Peyer's patch (tissue), 4 donors: ENCODE data around the gene TXNDC5.

DNA sequence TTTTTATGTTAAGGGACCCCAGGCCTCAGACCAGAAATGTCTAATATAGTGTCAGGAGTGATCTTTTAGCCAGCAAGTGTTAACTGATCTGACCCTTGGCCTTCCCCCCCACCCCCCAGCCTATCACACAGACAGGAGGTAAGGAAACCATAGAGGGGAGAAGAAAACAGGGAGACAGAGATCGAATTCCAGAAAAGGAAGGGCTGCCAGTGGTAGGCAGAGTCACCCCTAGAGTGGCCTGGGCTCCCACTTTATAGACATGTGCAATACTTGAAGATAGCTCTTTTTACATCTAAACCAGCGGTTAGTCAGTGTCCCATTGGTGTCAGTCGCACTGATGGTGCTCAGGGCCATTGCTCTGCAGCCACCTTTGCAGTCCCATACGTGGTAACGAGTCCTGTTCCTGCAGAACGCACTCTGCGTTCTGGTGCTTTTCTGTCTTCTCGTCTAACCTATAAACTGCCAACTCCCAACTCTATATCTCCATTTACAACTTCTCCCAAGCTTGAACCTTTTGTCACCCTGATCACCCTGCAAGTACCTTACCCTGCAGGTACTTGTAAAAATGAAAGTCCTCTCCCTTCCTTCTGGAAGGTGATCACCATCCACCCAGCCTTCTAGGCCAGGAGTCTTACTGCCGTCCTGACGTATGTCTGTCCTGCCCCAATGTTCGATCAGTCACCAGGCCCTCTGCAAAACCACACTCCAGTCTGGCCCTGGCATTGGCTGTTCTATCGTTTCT is 7.7 kb downstream of the RREB1 start:
- PRO-cap, result unidirectional peak, minus-strand start at position 449 of the sequence
- RAMPAGE, long total RNA, 4 experiments, result no peak in any of the 4 experiments

DNA sequence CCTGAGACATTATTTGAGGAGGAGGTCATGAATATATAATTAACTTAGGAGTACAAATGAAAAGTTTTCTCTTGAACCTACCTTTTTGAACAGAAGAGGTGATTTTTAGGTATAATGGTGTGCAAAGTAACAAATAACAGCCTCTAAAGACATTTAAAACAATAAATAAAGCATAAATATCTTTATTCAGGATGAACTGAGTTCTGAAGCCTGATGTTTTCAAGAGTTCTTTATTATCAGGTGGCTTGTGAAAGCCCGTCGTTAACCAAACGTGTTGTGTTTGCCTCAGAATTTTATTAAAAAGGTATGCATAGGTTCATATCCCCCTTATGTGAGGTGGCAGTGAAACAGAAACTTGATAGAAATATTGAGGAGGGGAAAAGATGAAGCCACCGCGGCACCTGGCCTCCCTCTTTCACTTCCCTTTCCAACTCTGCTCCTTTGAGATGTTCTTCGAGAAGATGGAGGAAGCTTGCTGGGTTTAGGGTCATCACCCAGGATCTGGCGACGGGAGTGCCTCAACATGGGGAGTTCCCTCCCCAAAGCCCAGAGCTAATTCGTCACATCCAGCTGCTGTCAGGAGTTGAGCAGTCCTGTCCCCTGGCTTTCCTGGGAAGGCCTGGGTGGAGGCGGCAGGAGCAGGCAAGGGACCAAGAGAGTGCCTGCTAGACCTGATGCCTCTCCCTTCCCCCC is 29.0 kb downstream of the RREB1 start:
- PRO-cap, result no peak
- RAMPAGE, long total RNA, 4 experiments, result no peak in any of the 4 experiments

- PRO-cap, result no peak
- RAMPAGE, long total RNA, 4 experiments, result no peak in any of the 4 experiments
Measured at GRCh38 chr6:7215703-7216361, 97.2 kb downstream of the SSR1 start.

DNA sequence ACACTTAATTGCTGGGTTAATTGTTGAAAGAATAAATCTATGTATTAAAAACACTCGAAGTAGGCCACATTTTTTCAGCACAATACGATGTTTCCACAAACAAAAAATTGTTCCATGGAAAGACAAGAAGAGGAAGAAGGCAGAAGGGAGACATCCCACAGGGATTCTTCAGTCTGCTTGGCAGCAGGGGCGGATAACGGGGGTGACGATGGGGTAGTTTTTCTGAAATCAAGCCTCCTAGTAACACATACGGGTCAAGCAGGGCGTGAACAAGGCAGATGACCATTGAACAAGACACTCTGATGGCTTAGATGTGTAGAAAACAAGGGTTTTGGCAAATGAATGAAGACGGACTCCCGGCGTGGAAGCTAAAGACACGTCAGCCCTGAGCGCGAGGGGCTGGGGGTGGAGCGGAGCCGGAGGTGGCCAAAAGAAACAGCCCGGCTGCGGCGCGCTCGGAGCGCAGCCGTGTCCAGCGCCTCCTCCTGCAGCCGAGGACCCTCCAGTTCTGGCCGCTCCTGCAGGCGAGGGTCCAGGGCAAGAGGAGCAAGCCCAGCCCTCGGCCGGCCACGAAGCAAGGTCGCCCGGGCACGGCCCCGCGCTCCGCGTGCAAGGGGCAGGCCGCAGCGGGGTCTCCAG is 650 bp downstream of the SSR1 start:
- PRO-cap, result unidirectional peak, plus-strand start at position 406 of the sequence
- RAMPAGE, long total RNA, 4 experiments, result no peak in any of the 4 experiments

DNA sequence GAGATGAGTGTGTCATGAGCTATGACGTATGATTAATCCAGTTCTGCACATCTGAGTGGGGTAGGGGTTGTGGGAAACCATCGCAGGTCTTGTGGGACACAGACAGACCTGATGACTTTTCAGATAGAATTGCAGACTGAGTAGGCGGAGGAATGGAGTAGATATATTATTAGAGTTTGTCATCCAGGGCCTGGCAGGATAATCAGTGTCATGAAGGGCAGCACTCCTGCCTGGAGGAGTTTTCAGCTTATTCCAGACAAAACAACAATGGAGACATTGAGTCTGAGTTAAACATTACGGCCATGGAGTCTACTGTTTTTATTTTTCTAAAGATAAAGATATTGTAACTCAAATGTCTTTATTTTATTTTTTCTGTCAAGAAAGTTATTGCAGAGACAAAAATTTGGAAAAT is 12.8 kb upstream of the DSP start:
- PRO-cap, result no peak
- RAMPAGE, long total RNA, 4 experiments, result no peak in any of the 4 experiments

DNA sequence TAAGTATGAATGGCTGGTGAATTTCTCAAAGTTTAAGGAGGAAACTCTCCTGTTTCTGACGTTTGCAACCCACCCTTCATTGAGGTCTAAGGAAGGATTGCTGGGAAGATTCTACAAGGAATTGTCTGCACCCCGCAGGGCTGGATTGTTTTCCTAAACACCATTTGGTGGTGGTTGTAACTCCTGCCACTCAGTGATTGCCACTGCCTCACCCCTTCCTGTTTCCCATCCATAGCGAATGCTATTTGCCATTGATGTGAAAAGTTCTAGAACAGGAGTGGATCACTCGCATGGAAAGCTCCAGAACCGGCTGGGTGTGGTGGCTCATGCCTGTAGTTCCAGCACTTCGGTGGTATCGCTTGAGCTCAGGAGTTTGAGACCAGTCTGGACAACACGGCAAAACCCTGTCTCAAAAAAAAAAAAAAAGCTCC is 8.6 kb upstream of the DSP start:
- PRO-cap, result no peak
- RAMPAGE, long total RNA, 4 experiments, result no peak in any of the 4 experiments

GRCh38 chr6:7701476-7702202 is 24.3 kb upstream of the BMP6 start:
- PRO-cap, result no peak
- RAMPAGE, long total RNA, 4 experiments, result no peak in any of the 4 experiments

DNA sequence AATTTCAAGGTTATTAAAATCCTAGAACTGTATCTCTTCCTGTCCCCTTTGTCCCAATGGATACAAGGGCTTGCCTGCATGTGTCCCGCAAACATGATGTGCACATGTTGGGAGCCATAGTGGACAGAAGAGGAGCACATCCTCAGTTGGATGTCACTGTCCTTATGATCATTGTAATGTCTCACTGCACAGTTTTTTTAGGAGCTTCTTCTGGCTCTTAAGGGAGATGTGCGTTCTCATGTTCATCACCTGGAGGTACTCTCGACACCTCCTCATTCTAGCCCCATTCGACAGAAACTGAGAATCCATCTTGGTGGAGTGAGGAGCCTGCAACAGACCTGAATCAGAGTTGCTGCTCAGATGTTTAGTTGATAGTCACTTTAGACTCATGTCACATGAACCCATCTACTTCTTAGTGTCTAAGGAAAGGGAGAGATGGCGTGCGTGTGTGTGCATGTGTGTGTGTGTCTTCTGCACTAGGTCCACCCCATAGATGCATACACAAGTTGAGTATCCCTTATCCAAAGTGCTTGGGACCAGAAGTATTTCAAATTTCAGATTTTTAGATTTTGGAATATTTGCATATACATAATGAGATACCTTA is 2.3 kb upstream of the BMP6 start:
- PRO-cap, result no peak
- RAMPAGE, long total RNA, 4 experiments, result no peak in any of the 4 experiments

GRCh38 chr6:7730825-7731301 is 5.0 kb downstream of the BMP6 start:
- PRO-cap, result no peak
- RAMPAGE, long total RNA, 4 experiments, result no peak in any of the 4 experiments

DNA sequence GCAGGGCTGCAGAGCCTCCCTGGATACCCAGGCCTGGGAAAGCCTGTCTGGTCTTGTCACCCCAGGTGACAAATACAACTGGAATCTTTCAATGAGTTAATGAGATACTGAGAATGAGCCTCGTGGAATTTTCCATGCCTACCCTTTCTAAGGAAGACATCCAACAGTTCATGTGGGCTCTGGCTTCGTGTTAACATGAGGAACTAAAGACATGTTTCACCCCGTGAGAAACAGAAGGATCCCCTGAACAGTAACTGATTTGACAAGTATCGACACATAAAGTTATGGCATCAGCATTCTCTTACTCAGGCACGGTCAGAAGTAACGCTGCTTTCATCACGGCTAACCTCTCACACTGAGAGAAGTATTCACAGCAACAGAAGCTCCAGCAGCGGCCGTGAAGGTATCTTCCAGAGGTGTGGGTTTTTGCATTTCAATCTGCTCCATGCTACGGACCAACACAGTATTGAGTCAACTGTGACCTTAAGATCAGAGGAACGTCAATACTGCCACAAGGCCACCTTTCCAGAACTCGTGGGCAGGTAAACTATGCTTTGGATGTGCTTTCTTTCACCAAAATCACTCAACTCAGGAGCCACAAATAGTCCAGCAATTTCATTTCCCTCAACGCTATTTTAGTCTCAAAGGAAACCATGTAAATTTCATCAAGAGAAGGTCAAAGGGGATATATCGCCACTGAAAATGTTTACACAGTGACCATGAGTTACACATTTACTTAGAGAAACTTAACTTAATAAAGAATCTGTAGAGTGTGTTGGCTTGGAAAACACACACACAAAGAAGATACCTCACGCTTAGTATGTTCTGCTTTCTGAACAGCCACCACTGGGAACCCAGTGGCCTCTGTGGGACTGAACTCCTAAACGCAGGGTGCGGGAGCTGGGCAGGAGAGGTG is 28.1 kb downstream of the TXNDC5 start:
- PRO-cap, result no peak
- RAMPAGE, long total RNA, 4 experiments, result no peak in any of the 4 experiments

GRCh38 chr6:7910297-7911357 is at the start of gene TXNDC5:
Gene TXNDC5, minus strand, starts transcription at chr6:7910788.
- PRO-cap, result bidirectional peak, plus-strand start at chr6:7910949, minus-strand start at chr6:7910788
- RAMPAGE, long total RNA, 4 experiments, result no peak in any of the 4 experiments

DNA sequence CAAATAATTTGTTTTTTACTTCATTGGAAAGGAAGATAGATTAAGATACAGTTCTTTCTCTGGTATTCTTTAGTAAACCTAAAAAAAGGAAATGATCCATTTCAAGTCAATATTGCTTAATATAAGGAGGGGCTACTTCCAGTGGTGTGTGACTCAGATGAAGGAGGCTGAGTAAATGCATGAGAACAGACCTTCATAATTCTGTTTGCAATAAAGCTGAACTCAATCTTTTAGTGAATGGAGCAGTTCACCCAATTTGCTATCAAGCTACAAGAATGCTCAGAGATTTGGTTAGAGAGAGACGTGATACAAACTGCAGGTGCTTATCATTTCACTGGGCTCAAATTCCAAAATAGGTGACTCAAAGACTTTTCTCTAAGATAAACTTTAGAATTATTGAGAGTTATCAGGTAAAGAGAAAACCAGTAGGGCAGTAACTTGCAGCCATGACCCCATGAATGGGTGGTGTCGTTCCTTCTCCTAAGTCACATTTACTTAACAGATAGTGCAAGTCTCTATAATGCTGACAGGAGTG is 16.2 kb upstream of the BLOC1S5 start:
- PRO-cap, result no peak
- RAMPAGE, long total RNA, 4 experiments, result no peak in any of the 4 experiments

DNA sequence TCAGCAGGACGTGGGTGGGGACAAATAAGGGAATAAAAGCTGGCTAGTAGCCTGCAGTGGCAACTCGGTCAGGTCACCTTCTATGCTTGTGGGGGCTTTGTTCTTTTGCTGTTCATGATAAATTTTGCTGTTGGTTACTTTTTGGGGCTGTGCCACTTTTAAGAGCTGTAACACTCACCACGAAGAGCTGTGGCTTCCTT is 209.3 kb upstream of the SLC35B3 start:
- PRO-cap, result no peak
- RAMPAGE, long total RNA, 4 experiments, result no peak in any of the 4 experiments

DNA sequence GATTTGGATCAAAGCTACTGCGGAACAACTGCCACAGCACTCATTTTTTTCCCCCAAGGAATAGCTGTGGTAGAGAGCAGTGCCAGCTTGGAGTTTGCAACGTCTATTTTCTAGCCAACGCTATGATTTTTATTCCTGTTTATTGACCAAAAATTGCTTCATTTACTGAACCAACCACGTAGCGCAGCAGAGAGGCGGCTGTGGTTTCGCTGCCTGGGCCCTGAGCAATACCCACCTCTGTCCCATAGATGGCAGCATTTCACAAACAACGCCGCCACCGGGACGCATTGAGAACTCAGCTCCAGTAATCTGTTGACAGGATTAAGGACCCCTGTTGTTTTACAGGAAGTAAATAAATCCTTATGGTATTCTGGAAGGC is 547.7 kb upstream of the SLC35B3 start:
- PRO-cap, result no peak
- RAMPAGE, long total RNA, 4 experiments, result no peak in any of the 4 experiments

DNA sequence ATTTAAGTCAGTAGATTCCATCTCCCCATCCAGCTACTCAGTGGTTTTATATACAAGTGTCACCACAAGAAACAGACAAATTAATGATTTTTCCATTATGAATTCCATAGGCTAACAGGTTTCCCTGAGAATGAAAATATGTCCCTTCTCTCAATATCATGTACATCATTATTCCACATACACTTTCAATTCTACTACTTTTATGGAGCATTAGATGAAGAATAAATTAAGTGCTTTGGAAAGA is 225.5 kb downstream of the TFAP2A start:
- PRO-cap, result no peak
- RAMPAGE, long total RNA, 4 experiments, result no peak in any of the 4 experiments

GRCh38 chr6:10400222-10400948 is 14.5 kb downstream of the TFAP2A start:
- PRO-cap, result no peak
- RAMPAGE, long total RNA, 4 experiments, result no peak in any of the 4 experiments

- PRO-cap, result no peak
- RAMPAGE, long total RNA, 4 experiments, result no peak in any of the 4 experiments
Measured at GRCh38 chr6:10510675-10511017, 10.5 kb upstream of the GCNT2 start.

- PRO-cap, result no peak
- RAMPAGE, long total RNA, 4 experiments, result no peak in any of the 4 experiments
Measured at GRCh38 chr6:10566987-10567830, 46.1 kb downstream of the GCNT2 start.

- PRO-cap, result no peak
- RAMPAGE, long total RNA, 4 experiments, result no peak in any of the 4 experiments
Measured at GRCh38 chr6:10721317-10721832, 1.5 kb upstream of the TMEM14C start.

GRCh38 chr6:10792095-10792807 is 44.6 kb downstream of the TMEM14B start:
- PRO-cap, result no peak
- RAMPAGE, long total RNA, 4 experiments, result start-site peak on the plus strand in 1 of 4 experiments, at chr6:10791872-10792496 at its widest, 23 reads per replicate